Type B pancreatic cell (in vitro differentiated cells): Measurements from ENCODE around the genes ZKSCAN1 and MCM7.

GRCh38 chr7:99635058-99635266 is 18.2 kb downstream of the ZSCAN25 start:
- PRO-cap: no peak

DNA sequence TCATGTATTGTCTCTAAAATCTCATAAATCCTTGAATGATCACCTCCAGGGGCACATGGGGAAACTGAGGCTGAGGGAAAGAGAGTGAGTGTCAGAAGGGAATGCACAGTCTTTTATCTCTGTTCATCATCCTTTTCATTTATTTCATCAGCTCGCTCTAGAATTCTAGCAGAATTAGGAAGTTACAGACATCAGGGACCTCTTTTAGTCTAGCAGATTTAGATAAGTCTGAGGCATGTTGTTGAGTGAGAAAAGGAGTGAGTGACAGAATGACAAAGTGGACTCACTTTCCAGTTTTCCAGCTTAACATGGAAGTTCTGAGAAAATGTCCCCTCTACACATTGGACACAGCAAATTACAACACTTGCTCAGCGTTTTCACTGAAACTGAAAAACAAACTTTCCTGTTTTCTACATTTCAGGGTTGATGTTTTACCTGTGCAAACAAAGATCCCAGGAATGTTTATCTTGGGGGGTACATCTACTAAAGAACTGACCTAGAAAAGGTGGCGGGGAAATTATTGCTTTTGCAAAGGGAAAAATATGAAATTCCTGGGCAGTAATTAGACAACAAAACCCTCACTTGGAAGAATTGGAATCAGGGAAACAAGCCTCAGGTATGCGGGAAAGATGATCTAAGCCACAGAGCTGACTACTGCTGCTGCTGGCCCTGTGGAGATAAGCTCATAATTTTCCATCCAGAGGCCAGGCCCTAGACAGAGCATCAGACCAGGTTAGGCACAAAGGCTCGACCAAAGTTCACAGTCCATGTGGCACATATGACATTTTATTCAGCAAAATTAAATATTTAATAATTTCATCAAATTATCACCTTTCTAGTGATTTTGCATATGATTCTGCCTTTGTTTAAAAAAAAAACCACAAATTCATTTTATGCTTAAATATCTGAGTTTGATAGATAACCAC is 14.6 kb upstream of the CYP3A5 start:
- PRO-cap: no peak

DNA sequence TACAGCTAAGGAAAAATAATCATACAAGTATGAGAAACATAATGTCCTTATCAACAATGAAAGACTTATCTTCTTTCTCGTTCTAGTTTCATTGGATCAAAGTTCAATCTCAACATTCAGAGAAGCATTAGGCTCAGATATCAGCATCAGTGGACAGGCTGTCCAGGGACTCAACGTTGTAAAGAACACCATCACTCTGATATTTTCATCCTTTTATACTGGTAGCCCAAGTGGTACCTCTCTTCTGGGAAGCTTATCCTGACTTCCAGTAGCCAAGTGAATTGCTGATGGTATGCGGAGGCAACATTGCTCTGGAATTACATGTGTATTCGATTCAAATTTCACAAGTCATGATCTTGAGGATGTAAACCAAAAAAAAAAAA is 3.1 kb upstream of the CYP3A4 start:
- PRO-cap: no peak

DNA sequence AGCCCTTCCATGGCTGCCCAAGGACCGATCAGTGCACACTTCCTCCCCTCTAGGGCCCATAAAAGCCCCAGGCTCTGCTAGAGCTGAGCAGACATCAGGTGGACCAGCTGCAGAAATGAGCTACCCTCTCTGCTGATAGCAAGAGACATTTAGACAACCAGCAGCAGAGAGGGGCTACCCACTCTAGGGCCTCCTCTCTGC is 4.5 kb upstream of the CYP3A43 start:
- PRO-cap: no peak

- PRO-cap: no peak
Measured at GRCh38 chr7:99859931-99860818, 16.7 kb downstream of the OR2AE1 start.

DNA sequence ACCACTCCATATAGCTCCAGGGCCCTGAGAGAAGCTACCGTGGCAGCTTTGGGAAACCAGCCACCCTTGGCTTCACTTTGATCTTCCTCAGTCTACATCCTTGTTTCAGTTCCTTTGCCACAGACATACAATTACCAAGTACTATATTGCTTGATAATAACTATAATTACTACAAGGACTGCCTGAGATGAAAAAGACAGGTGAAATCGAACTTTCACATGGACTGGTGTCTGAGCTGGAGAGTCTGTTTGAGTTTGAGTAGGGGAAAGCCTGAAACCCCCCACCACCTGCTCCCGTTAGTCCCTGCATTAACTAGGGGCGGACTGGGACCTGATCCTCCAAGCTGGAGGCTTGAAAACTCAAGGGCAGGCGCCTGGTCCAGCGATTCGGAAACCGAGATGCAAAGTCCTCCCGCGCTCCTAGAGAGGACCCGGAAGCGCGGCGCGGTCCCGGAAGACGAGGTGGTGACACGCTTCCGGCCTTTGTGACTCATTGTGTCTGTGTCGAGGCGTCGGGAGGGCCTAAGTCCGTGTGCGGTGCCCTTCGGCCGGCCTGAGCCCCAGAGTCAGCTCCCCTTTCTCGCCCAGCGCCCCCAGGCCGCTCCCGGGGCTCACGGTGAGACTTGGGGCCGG is at the start of gene ZKSCAN1:
Gene ZKSCAN1, plus strand, starts transcription at position 485 of the 632 bp plus-strand sequence.
- PRO-cap: unidirectional peak, plus-strand start at position 436 of the sequence; unidirectional peak, plus-strand start at position 492 of the sequence

- PRO-cap: no peak
Measured at GRCh38 chr7:100088214-100088802, 461 bp upstream of the COPS6 start.

- PRO-cap: no peak
Measured at GRCh38 chr7:100093487-100094521, 5.0 kb downstream of the COPS6 start.

- PRO-cap: bidirectional peak, plus-strand start at chr7:100100908, minus-strand start at chr7:100100526
Measured at GRCh38 chr7:100099976-100101010, 904 bp downstream of the MCM7 start.

- PRO-cap: bidirectional peak, plus-strand start at chr7:100101648, minus-strand start at chr7:100101379
Measured at GRCh38 chr7:100101011-100101479, at the start of gene MCM7. MCM7 (minus strand) TSS chr7:100101397.

DNA sequence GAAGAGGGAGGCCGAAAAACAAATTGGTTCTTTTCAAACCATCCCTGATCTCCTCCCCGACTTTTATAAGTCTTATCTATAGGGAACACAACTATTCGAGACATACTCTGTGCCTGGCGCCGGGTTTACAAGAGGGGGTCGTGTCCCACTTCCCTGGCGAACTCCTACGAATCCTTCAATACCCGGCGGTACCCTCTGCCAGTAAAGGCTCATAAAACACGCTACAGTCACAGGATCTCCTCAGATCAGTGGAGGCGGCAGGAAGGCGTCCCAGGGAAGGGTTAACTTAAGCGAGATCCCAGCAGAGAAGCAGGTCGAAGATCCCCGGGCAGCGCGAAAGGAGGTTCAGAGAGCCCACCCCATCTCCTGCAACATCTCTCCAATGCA is 391 bp downstream of the TAF6 start:
- PRO-cap: no peak

GRCh38 chr7:100124791-100125353 is 1.9 kb upstream of the MBLAC1 start:
- PRO-cap: no peak

GRCh38 chr7:100166725-100167552 is 1.5 kb downstream of the GAL3ST4 start:
- PRO-cap: no peak

DNA sequence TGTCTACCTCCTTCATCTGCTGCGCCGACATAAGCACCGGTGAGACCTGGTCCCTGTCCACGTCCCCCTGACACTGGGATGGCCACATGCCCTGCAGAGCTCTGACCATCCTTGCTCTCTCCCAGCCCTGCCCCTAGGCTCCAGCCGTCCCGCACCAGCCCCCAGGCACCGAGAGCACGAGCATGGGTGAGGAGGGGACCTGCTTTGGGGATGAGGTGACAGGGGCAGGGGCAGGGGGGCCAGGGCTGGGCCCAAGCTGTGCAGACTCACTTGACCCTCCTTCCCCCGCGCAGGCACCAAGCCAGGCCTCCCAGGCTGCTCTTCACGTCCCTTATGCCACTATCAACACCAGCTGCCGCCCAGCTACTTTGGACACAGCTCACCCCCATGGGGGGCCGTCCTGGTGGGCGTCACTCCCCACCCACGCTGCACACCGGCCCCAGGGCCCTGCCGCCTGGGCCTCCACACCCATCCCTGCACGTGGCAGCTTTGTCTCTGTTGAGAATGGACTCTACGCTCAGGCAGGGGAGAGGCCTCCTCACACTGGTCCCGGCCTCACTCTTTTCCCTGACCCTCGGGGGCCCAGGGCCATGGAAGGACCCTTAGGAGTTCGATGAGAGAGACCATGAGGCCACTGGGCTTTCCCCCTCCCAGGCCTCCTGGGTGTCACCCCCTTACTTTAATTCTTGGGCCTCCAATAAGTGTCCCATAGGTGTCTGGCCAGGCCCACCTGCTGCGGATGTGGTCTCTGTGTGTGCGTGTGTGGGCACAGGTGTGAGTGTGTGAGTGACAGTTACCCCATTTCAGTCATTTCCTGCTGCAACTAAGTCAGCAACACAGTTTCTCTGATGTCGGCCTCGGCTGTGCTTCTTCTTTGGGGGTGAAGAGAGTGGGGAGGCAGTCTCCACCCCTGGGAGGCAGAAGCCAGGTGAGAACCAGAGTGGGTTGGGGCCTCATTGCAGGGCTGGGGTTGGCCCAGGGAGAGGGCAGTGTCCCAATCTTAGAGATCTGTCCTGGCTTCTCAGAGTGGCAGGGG is 1.2 kb downstream of the PVRIG start:
- PRO-cap: no peak

- PRO-cap: no peak
Measured at GRCh38 chr7:100360018-100360871, 2.3 kb downstream of the PILRB start.

DNA sequence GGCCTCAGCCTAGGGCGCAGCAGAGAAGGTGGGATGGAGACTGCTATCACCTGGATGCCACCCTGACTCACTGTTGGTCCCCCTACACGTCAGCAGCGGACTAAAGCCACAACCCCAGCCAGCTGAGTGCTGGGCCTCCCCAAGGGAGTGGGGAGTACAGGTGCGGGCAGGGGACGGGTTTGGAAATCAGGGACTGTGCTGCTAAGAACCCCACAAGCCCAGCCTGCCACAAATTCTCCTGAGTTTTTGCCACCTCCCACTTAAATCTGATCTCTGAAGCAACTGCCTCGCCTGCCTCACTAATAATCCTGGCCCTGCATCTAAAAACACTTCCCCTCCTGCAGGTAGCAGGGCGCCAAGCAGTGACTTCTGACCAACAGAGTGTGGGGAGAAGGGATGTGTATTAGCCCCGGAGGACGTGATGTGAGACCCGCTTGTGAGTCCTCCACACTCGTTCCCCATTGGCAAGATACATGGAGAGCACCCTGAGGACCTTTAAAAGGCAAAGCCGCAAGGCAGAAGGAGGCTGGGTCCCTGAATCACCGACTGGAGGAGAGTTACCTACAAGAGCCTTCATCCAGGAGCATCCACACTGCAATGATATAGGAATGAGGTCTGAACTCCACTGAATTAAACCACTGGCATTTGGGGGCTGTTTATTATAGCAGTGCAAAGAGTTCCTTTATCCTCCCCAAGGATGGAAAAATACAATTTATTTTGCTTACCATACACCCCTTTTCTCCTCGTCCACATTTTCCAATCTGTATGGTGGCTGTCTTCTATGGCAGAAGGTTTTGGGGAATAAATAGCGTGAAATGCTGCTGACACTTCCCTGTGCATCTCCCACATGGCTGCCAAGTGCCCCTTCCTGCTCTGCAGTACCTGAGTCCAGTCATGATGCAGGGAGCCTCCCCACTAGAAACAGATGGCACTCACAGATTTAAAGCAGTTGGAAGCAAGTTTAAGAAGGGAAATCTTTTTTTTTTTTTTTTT is 6.0 kb upstream of the PILRA start:
- PRO-cap: no peak

DNA sequence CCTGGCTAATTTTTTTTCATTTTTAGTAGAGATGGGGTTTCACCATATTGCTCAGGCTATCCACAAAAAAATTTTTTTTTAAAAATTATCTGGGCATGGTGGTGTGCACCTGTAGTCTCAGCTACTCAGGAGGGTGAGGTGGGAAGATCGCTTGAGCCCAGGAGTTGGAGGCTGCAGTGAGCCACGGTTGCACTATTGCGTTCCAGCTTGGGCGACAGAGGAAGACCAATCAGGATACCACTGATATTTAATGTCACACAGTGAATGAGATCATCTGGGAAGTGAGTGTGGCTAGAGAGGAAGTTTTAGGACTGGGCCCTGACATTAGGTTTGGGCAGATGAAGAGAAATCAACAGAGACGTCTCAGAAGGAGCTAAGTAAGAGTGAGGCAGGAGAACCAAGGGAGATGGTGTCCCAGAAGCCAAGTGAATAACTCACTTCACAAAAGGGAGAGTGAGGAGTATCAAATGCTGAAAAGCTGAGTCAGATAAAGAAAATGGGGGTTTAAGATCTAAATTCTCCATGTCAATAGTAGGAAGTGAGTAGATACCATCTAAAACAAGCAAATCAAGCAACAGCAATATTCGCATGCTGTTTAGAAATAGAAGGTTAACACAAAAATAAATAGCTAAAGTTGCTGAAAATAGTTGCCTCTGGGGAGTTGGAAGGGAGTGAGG is 11.4 kb downstream of the PILRA start:
- PRO-cap: no peak

- PRO-cap: no peak
Measured at GRCh38 chr7:100397112-100398003, 24.1 kb downstream of the PILRA start.

GRCh38 chr7:100603608-100604670 is 1.8 kb downstream of the PCOLCE start:
- PRO-cap: unidirectional peak, minus-strand start at chr7:100604216

DNA sequence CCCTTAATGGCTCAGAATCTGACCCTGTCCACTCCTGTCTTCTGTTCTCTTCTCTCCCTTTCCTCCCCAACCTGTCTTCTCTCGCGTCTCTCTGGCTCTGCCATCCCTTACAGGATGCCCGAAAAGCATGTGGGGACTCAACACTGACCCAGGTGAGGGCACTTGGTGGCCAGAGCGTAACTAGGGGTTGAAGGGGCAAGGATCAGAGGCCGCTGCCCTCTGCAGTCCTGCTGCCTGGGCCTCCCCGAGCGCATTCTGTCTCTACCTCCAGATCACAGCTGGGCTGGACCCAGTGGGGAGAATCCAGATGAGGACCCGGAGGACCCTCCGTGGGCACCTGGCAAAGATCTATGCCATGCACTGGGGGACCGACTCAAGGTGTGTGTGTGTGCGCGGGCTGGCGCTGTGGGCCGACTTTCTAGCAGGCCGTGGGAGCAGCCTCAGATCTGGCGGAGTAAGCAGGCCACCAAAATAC is 2.9 kb downstream of the GNB2 start:
- PRO-cap: no peak